Colon Carcinoma Metastatic in the Lung (tissue), 2 donors: ENCODE measurements around a stretch of chr18.

- PRO-cap, 2 experiments = no peak in any of the 2 experiments
These were observed 1.5 kb upstream of the ZNF516 start for GRCh38 chr18:76496584-76496893.

DNA sequence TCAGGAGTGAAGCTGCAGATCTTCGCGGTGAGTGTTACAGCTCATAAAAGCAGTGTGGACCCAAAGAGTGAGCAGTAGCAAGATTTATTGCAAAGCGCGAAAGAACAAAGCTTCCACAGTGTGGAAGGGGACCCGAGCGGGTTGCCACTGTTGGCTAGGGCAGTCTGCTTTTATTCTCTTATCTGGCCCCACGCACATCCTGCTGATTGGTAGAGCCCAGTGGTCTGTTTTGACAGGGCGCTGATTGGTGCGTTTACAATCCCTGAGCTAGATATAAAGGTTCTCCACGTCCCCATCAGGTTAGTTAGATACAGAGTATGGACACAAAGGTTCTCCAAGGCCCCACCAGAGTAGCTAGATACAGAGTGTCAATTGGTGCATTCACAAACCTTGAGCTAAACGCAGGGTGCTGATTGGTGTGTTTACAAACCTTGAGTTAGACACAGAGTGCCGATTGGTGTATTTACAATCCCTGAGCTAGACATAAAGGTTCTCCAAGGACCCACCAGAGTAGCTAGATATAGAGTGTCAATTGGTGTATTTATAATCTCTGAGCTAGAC is 104.3 kb upstream of the ZNF516 start:
- PRO-cap, 2 experiments = no peak in any of the 2 experiments

- PRO-cap, 2 experiments = no peak in any of the 2 experiments
These were observed 126.5 kb upstream of the ZNF516 start for GRCh38 chr18:76621116-76622338.

GRCh38 chr18:76697021-76698192 is 125.0 kb upstream of the ZNF236 start:
- PRO-cap, 2 experiments = no peak in any of the 2 experiments

DNA sequence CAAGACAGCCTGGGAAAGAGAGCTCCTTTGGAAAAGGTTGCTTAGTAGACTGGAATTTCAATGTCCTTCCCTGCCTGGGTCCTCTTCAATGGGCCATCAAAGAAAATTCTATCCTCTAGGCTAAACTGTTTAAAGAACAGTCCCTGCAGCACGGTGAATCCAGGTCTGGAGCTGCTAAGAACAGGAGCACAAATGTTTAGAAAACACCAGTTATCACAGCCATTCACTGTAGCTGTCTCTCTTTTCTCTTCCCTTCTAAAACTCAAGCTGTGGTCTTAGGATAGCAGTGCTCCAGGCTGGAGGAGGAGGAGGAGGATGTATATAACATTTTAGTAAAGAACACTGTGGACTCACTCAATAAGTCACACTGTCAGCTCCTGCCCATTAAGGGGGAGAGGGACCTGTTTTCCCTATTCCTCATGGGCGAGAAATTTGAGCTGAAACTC is 115.0 kb upstream of the ZNF236 start:
- PRO-cap, 2 experiments = no peak in any of the 2 experiments

- PRO-cap, 2 experiments = no peak in any of the 2 experiments
These were observed 2.2 kb upstream of the ZNF236 start for GRCh38 chr18:76820155-76820470.

DNA sequence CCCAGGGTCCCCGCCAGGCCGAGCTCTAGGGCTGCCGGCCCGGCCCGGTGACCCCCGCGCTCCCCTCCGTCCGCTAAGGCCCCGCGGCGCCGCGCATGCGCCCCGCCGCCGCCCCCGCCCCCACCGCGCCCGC is 288 bp upstream of the ZNF236 start:
- PRO-cap, 2 experiments = peak in 1 of 2 experiments; most common minus-strand start position 75 of the sequence (in 1)

DNA sequence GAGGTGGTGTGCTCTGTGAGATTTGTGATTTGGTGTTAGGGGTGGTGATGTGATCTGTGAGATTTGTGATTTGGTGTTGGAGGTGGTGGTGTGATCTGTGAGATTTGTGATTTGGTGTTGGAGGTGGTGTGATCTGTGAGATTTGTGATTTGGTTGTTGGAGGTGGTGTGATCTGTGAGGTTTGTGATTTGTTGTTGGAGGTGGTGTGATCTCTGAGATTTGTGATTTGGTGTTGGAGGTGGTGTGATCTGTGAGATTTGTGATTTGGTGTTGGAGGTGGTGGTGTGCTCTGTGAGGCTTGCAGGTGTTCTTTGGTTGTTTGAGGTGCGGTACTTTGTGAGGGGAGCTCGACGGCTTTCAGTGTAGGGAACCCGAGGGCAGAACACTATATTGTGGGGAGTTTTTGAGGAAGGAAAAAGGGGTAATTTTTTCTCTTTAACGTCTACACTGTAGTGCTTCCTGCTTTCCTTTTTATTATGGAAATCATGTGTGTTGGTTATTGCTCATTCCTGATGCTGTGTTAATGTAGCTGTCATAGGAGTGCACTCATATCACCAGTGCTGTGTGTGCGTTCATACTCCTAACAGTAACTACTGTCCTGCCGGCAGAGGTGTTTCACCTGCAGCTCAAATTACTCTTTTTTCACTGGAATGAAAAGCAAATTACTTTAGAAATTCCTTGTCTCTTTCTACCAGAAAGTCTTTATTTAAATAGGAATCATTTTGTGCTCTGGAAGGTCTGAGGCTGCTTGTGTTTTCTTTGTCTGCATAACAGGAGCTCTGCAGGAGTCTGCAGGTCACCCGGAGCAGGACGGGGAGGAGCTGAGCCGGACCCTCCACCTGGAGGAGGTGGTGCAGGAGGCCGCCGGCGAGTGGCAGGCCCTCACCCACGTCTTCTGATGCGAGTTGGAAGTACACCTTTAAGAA is 145.3 kb downstream of the ZNF236 start:
- PRO-cap, 2 experiments = no peak in any of the 2 experiments

DNA sequence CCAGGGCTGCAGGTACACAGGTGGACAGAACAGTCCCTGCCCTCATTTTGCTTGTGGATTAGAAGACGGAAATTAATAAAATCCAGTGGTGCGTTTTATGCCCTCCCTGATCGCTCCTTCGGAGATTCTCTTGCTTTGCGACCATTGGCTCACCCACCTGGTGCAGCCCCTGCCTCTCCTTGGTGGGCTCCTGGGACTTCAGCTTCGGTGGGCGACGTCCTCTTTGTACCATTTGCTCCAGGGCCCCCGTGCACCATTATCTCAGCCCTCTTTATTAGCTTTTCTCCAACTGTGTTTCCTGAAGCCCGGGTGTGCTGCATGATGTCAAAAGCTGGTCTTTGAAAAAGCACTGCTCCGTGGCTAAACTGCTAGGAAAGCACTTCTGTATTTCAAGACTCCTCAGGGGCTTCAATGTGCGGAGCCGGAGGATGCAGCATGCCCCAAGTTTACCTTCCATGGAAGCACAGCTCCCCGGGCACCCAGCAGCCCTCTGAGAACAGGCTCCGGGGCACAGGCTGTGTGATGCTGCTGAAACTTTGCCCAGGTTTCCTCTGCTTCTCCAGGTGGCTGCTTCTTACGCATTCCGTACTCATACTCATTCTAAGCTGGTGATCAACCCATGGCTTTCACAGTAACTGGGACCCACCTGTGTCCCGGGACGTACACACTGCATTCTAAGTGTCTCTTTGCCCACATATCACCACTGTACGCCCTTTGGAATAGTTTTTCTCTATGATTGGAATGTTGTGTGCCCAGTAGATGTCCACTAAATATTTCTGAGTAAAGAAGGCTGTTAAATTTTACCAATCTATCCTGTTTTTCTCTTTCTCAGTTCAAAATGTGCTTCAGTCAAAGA is 97.7 kb downstream of the MBP start:
- PRO-cap, 2 experiments = no peak in any of the 2 experiments

DNA sequence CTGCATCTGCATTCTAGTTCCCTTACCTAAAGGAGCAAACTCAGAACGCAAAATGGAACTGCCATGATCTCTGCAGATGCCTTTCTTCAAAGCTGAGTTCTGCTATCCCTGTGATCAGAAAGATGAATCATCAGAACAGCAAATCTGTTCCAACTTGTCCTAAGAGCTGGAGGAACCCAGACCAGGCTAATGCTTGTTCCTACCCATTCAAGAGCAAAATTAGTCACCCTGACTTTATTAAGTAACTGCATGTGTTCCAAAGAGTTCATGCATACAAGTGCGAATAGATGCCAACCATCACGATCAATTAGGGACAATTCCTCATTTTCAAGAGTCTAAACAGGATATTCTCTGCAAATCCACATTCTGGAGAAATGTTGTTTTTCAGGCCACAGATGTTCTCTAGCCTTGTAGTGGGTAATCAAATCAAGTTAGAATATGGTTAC is 46.5 kb downstream of the MBP start:
- PRO-cap, 2 experiments = no peak in any of the 2 experiments

- PRO-cap, 2 experiments = no peak in any of the 2 experiments
These were observed 26.4 kb downstream of the MBP start for GRCh38 chr18:77105937-77106871.

DNA sequence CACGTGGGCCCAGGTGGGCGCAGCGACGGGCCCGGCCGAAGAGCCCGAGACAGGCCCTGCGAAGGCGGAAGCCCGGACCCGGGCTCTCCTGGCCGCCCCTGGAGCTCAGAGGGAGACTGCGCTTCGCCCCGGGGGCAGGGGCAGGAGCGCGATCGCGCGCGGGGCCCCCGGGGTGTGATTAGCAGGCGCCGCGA is 822 bp downstream of the MBP start:
- PRO-cap, 2 experiments = no peak in any of the 2 experiments

GRCh38 chr18:77634480-77634873 is 384.8 kb downstream of the GALR1 start:
- PRO-cap, 2 experiments = no peak in any of the 2 experiments

DNA sequence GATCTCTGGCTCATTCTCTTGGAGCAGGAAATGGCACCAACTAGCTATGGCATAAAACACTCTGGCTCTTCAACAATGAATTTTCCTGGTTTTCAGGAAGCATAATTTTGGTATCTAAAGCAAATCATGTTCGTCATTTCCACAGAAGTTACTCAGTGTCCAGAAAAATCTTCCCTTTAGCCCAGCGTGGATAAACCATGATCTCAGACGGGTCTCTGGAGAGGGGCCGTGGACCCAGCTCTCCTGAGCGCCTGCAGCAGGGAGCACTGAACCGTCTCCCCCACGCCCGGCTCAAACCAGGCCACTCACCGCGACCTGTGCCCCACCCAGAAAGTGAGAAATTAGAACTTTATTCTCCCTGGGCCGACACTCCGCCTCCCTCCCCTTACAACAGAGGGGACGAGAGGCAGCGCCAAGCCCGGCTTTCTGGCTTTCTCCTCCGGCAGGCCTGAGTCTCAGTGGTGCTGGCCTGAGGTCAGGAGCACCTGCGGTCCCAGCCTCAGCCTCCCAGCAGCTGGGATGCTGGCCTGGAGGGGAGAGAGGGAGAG is 856.6 kb upstream of the SALL3 start:
- PRO-cap, 2 experiments = no peak in any of the 2 experiments

GRCh38 chr18:78643022-78643498 is 336.6 kb upstream of the SALL3 start:
- PRO-cap, 2 experiments = no peak in any of the 2 experiments

- PRO-cap, 2 experiments = no peak in any of the 2 experiments
These were observed 245.2 kb upstream of the SALL3 start for GRCh38 chr18:78734435-78734721.

GRCh38 chr18:79047403-79047939 is 21.7 kb upstream of the ATP9B start:
- PRO-cap, 2 experiments = no peak in any of the 2 experiments

DNA sequence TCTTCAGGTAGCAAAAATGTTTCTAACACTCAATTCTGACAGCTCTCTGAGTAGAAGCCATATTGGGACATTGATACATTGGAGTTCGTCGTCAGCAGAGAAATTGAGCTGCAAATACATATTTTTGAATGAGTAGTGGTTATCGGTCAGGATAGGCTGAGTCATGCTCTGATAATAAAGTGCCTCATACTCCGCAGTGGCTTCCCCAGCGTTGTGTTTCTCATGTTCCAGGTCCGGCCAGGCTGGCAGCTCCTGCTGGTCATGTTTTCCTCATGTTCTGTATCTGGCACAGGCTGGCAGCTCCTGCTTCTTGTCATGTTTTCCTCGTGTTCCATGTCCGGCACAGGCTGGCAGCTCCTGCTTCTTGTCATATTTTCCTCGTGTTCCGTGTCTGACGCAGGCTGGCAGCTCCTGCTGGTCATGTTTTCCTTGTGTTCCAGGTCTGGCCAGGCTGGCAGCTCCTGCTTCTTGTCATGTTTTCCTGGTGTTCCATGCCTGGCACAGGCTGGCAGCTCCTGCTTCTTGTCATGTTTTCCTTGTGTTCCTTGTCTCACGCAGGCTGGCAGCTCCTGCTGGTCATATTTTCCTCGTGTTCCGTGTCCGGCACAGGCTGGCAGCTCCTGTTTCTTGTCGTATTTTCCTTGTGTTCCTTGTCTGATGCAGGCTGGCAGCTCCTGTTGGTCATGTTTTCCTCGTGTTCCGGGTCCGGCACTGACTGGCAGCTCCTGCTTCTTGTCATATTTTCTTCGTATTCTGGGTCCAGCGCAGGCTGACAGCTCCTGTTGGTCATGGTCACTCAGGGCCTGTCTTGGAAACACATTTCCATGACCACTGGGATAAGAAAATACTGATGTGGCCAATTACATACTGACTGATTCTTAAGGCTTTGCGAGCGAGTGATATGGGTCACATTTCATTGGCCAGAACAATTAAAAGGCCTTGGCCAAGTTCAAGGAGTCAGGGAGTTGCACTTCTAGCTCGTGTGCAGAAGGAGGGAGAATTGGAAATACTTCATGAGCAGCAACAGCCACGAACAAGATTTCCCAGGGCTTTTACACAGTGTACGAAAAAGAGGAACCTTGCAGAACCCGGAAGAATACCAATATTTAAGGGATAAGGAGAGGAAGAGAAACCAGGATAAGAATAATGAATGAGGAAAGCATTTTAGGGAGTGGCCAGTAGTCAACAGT is 149.1 kb downstream of the ATP9B start:
- PRO-cap, 2 experiments = no peak in any of the 2 experiments

DNA sequence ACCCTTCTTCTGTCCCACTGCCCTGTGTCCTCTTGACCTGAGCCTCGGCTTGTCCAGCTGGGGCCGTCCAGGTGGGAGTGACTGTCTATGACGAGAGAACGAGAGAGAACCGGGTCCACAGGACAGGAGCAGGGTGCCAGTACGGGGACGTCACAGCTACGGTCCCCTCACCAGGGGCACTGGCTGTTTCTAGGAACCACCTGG is 13.0 kb upstream of the NFATC1 start:
- PRO-cap, 2 experiments = no peak in any of the 2 experiments

- PRO-cap, 2 experiments = no peak in any of the 2 experiments
These were observed 5.1 kb downstream of the NFATC1 start for GRCh38 chr18:79400582-79401545.